Breast epithelium (tissue), 2 donors: Measurements from ENCODE around the genes ATP5F1A, HAUS1 and KATNAL2.

DNA sequence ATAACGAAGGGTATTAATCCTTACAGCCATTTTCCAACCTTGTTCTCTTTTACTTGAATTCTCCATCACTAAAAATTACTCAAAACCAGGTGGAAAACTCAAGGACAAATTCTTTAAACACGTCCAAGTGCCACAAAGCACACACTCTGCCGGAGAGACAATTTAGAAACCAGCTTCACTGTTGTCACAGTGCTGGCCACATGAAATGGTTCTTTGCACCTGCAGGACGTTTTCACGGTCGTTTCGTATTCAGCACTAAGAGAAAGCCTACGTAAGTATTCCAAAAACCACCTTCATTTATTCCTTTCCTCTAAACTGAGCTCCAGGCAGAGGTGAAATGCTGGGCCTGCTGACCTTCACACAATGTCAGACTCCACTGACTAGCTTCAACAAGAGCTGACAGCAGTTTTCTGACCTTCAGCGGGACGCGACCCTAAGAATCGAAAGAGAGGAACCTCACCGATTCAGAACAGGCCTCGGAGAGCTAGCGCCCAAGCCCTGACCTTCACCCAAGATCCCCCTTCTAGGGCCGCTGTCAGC, 650 bp downstream of the ATP5F1A start:
- PRO-cap = no peak
- RAMPAGE, long total RNA, 2 experiments = no peak in any of the 2 experiments

- PRO-cap = bidirectional peak, plus-strand start at chr18:46098592, minus-strand start at chr18:46098285
- RAMPAGE, long total RNA, 2 experiments = start-site peak on the minus strand in 2 of 2 experiments, at chr18:46098263-46098299 at its widest, 482 to 2,784 reads per replicate
These were observed at the start of gene ATP5F1A for GRCh38 chr18:46097916-46099020. TSS of gene ATP5F1A (minus strand) at chr18:46098296.

- PRO-cap = unidirectional peak, plus-strand start at chr18:46104337; unidirectional peak, plus-strand start at chr18:46104414
- RAMPAGE, long total RNA, 2 experiments = start-site peak on the plus strand in 2 of 2 experiments, at chr18:46104350-46104400 at its widest, 21 to 43 reads per replicate
These were observed at the start of gene HAUS1 for GRCh38 chr18:46103865-46104954. TSS of gene HAUS1 (plus strand) at chr18:46104385.

DNA sequence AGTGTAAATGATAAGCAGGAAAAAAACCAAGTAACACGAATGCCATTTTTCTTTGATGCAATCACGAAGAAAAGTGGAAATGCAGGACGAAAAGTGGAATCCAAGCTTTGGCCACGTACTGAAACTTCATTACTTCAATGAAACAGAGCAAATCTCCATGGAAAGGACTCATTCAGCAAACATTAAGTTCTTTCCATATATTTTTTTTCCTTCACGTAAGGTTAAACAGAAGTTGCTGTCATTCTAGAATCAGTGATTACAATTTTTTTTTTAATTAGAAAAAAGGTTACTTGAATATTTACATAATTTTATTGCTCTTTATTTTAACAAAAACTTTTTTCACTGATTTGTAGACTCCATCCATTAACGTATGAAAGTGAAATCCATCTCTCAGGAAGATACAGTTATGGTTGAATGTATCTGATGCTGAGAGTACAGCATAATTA, 55.0 kb upstream of the ST8SIA5 start:
- PRO-cap = no peak
- RAMPAGE, long total RNA, 2 experiments = no peak in any of the 2 experiments

GRCh38 chr18:46917570-46917955, at the start of gene KATNAL2:
TSS of gene KATNAL2 (plus strand) at chr18:46917602.
- PRO-cap = bidirectional peak, plus-strand start at chr18:46917602, minus-strand start at chr18:46917438
- RAMPAGE, long total RNA, 2 experiments = no peak in any of the 2 experiments

DNA sequence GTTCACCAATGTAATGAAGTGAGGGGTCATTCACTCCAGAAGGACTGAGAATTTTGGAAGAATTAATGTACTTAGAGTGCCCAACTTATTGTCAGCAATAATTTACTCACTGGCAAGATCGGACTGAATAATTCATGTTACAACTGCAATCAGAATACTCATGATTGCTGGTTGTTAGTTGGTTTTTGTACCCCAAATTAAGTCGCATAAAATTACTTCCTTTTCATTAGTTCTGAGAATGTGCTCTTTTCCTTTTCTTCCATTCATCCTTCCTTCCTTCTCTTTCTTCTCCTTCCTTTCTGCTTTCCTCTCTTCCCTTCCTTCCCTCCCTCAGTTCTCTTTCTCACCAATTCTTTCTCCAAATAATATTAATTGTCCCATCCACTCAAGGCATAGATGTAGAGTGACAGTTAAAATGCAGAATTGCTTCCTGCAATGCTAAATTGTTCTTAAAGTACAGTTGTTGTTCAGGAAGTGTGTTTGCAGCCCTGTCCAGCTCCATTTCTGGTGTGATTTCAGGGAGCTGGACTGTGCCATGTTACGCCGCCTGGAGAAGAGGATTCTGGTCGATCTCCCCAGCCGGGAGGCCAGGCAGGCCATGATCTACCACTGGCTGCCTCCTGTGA, 51.5 kb downstream of the HDHD2 start:
- PRO-cap = no peak
- RAMPAGE, long total RNA, 2 experiments = no peak in any of the 2 experiments

- PRO-cap = no peak
- RAMPAGE, long total RNA, 2 experiments = no peak in any of the 2 experiments
These were observed 92.7 kb upstream of the SMAD2 start for GRCh38 chr18:48023230-48023547.

GRCh38 chr18:48072720-48073763, 142.6 kb upstream of the SMAD2 start:
- PRO-cap = bidirectional peak, plus-strand start at chr18:48073118, minus-strand start at chr18:48072957
- RAMPAGE, long total RNA, 2 experiments = no peak in any of the 2 experiments

GRCh38 chr18:48222041-48222645, 187.0 kb downstream of the ZBTB7C start:
- PRO-cap = no peak
- RAMPAGE, long total RNA, 2 experiments = no peak in any of the 2 experiments

DNA sequence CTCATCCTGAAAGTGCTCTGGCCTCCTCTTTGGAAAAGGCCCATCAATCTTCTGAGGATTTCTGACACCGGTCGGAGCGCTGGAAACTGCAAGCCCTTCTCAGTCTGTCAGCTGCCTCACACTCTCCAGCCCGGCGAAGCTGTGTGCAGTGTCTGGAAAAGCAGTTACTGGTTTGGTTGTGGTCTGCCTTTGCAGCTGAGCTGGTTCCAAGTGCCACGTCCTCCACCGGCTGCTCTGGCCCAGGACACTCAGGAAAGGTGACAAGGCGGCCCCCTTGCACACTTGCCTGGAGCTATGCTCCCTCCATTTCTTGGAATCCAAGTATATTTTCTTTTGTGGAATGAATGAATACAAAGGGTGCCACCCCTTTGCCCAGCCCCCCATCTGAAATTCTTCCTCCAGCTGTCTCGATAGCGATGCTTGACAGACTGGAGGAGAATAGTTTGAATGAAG, 32.5 kb upstream of the ZBTB7C start:
- PRO-cap = no peak
- RAMPAGE, long total RNA, 2 experiments = no peak in any of the 2 experiments

GRCh38 chr18:48452755-48453361, 43.7 kb upstream of the ZBTB7C start:
- PRO-cap = no peak
- RAMPAGE, long total RNA, 2 experiments = no peak in any of the 2 experiments

GRCh38 chr18:48538369-48538813, 440 bp upstream of the CTIF start:
- PRO-cap = no peak
- RAMPAGE, long total RNA, 2 experiments = no peak in any of the 2 experiments

DNA sequence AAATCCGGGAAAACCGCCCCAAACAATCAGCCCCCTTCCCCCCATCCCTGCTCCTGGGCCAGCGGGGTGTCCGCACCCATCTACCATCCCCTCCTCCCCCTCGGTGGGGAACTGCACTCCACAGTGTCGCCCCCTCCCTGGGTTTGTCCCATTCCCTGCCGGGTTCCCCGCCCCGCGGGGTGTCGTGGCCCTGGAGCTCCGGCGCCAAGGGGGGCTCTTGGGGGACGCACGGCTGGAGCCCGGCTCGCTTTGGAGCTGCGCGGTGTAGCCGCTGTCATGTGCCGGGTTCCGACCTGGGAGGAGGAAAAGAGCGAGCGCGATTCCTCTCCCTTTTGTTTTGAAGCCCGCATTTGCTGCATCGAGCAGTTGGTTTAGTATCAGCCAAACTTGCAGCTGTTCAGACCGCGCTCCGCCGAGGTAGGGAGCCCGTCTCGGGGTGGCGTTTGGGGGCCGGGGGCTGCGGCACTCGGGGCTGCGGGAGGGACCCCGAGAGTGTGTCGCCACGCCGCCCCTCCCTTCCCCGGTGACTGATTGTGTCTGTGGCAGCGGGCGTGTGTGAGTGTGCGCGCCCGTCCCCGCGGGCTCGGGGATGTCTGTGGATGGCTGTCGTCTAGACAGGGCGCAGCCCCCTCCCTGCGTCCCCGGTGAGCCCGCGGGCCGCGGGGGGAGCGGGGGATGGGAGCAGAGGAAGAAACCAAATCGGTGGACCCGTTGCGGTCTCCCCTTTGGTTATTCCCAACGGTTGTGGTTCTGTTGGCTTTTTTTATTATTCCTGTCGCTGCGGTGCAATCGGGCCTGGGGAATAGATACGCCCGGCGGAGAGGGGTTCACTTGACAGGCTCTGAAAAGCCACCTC, 812 bp downstream of the CTIF start:
- PRO-cap = bidirectional peak, plus-strand start at position 586 of the sequence, minus-strand start at position 529 of the sequence
- RAMPAGE, long total RNA, 2 experiments = no peak in any of the 2 experiments

DNA sequence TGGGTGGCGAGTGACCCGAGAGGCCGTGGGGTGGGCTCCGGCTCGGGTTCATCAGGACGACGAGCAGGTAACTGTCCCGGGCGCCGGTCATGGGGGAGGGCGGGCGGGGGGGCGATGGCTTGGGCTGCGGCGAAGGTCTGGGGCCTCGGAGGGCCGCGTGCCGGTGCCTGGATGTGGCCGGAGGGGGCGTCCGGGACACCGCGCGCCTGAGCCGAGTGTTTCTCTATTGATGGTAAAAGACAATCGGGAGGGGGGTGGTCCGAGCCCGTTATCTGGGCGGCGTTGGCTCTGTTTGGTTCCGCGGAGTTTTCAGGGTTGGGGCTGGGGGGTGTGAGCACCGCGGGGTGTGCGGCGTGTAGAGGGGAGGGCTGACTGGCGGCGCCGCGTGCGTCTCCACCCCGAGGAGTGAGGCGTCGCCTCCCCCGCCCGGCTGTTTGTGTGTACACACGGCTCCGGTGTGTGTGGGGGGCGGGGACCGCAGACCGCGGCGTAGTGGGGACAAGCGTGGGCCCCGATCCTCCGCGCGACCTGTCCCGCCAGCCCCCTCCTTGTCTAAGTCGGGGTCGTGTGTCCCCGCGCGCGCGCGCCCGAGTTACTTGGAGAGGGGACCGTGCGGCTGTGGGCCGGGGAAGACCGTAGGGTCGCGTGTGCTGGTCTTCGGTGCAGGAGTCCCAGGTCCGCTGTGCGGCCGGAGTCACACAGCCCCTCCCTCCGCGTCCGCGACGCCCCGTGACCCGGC, 1.6 kb downstream of the CTIF start:
- PRO-cap = bidirectional peak, plus-strand start at position 480 of the sequence, minus-strand start at position 407 of the sequence
- RAMPAGE, long total RNA, 2 experiments = no peak in any of the 2 experiments

DNA sequence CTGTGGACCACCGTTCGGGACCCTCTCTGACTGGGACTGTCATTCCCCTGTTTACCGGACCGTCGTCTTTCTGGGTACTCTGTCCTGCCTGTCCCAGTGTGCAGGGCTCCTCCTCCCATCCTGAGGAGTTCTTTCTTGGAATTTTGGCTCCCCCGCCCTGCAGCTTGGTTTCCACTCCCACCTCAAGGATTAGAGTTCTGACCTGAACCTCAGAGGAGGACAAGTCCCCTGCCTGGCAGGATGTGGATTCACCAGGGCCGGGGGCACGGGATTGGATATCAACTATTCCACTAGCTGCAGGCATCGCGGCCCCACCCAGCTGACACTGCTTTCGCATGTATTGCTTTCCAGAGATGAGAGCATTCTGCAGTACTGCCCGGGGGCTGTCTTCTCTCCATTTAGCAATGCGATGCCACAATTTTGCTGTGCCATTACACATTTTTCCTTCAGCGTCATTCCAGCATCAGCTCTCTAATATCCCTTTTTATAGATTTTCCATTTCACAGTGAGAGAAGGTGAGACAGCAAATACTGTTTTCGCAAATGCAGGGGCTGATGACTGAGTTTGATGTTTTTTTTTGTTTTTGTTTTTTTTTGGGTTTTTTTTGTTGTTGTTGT, 41.9 kb downstream of the CTIF start:
- PRO-cap = no peak
- RAMPAGE, long total RNA, 2 experiments = no peak in any of the 2 experiments

- PRO-cap = no peak
- RAMPAGE, long total RNA, 2 experiments = no peak in any of the 2 experiments
These were observed 200.2 kb downstream of the SMAD7 start for GRCh38 chr18:48750493-48750984.

DNA sequence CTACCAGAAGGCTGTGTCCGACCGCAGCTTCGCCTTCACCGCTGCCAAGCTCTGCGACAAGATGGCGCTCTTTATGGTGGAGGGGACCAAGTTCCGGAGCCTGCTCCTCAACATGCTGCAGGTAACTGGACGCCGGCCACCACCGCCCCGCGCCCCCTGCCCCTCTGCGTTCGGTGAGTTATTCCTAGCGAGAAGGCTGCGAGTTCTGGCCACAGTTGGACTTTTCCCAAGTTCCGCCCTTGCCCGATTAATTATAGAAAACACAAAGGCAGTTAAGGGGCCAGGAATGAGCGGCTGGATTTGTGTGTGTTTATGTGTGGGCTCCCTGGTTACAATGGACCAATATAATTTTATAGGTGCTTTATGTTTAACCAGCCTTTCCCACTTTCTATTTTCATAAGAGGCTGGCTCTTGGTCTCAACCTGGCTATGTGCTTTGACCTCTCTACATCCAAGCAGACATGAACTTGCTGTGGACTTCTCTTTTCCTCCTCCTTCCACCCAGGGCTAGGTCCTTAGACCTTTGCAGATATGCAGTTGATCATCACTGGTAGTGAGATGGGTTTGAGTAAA, 189.1 kb downstream of the SMAD7 start:
- PRO-cap = no peak
- RAMPAGE, long total RNA, 2 experiments = no peak in any of the 2 experiments

- PRO-cap = no peak
- RAMPAGE, long total RNA, 2 experiments = no peak in any of the 2 experiments
These were observed 123.2 kb downstream of the SMAD7 start for GRCh38 chr18:48827173-48828407.

GRCh38 chr18:48868402-48868761, 82.4 kb downstream of the SMAD7 start:
- PRO-cap = no peak
- RAMPAGE, long total RNA, 2 experiments = no peak in any of the 2 experiments

DNA sequence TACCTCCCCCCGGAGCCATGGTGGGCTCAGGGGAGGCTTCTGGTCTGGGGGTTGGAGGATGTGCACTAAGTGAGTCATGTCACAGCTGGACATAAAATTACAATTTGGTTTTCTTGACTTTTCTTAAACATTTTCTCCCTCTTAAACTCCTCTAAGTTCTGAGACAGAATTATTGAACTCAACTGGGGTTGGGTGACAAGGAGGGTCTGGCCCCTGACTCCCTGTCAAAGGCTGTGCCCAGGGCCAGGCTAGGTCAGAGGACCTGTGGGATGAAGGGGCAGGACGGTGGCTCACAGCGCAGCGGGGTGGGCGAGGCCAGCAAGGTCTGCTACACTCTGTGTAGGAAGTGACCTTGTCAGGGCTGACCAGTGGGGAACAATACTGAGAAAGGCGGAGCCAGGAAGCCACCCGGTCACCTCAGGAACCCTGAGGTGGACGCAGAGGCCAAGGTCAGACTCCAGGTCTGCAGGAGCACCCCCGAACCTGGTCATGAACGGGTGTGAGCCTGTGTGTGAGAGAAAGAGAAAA, 72.4 kb downstream of the SMAD7 start:
- PRO-cap = no peak
- RAMPAGE, long total RNA, 2 experiments = no peak in any of the 2 experiments